A375 (cell line): ENCODE measurements around the gene EXOSC9.

DNA sequence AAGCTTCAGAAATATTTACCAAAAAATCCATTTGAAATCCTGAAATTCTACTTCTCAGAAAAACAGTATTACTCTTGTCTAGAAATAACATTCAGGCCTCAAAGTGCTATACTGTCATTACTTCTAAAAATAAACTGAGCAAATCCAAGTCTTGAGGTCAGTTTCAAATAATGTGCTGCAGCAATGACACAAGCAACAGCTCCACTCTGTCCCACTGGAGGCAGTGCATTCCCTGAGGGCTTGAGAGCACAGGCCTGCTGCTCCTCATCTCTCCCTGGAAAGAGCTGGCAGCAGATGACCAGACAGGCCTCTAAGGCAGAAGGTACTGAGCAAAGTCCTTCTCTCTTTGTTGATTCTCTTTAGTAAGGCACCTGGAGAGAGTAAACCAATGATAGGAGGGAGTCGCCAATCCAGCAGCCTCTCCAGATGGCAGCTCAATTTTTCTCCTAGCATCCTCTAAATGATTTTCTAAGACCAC lies 76.8 kb downstream of the CAMK2D start:
- RAMPAGE, long total RNA: no peak

GRCh38 chr4:113845060-113845529 lies 83.6 kb upstream of the CAMK2D start:
- RAMPAGE, long total RNA: no peak

- RAMPAGE, long total RNA: no peak
Measured at GRCh38 chr4:114364730-114365123, 233.9 kb upstream of the UGT8 start.

GRCh38 chr4:114615405-114615923 lies 16.9 kb downstream of the UGT8 start:
- RAMPAGE, long total RNA: no peak

DNA sequence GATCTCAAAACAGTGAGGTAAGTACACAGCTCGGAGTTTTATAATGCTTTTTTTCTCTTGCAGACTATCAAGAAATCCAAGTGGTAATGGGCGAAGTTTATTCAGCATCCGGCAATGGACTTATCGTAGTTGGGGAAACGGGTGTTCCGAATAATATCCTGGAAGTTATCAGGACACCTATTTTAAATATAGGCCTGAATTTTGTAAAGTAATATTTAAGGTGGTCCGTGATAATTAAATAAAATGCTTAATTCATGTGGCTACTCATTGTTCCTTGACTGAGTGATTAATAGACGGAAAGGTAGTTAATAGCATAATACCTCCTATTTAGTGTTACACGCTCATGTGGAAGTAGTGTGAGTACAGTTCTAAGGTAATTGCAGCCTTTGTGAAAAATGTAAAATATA lies 73.2 kb downstream of the PRSS12 start:
- RAMPAGE, long total RNA: no peak

- RAMPAGE, long total RNA: no peak
Measured at GRCh38 chr4:118745892-118746495, 60.8 kb downstream of the METTL14 start.

DNA sequence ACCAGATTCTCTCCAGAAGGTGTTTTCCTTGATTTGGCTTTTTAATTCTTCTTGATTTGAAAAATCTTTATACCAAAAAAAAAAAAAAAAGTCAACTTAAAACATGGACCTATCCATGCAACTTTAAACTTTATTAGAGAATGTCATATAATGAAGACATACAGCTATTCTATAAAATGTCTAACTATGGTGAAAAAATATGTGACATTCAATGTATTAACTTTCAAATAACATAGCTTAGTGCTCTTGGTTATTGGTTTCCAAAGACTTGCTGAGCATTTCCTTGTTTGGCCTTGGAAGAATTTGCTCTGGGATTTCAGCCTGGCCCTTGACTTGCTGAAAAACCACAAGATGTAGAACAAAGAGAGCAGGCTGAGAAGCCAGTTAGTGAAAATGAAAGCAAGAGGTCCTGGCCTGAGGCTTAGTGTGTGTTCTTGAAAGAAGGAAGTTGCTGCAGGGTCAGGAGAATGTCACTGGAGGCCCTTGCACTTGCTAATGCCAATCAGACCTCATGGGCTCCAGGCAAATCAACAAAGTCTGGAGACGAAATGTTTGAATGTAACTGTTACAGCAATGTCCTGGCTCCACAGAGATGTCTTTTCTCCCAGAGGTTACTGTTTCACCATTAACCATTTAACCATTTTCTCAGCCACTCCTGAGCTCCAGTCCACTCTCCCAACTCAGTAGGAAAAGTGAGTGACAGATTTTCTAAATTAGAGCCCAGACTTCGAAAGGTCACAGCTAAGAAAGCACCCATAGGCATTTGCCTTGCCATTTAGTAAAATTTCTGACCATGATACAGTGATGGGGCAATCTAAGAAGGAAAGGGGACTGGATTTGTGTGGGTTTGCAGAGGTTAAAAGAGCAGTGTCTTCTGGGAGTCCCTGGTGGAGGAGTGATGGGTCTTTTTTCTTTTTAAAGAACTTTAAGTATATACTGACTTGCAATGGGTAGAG lies 79.4 kb downstream of the SYNPO2 start:
- RAMPAGE, long total RNA: no peak

- RAMPAGE, long total RNA: no peak
Measured at GRCh38 chr4:118984353-118985025, 95.8 kb downstream of the SYNPO2 start.

GRCh38 chr4:119029588-119030920 lies 105.6 kb upstream of the MYOZ2 start:
- RAMPAGE, long total RNA: no peak

DNA sequence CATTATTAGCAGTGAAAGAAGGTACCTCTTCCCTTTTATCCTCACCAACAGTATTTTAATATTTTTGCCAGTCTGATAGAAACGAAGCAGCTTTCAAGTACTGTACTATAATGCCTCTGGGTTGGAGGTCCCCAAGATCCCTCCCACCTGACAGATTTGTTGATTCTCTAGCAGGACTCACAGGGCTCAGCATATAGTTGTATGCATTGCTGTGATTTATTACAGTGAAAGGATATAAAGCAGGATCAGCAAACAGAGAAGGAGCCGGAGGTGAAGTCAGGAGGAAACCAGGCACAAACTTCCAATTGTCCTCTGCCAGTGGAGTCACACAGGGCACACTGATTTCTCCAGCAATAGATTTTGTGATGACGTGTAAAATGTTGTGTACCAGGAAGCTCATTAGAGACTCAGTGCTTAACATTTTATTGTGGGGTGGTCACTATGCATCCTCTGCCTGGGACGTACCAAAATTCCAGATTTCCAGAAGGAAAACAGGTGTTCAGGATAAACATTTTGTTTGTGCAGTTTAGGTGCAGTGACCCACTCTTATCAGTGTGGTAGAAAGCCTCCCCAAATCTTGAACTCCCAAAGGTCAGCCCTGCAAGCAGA lies 19.0 kb downstream of the USP53 start:
- RAMPAGE, long total RNA: no peak

- RAMPAGE, long total RNA: no peak
Measured at GRCh38 chr4:119627052-119628270, 1.1 kb downstream of the PDE5A start.

- RAMPAGE, long total RNA: no peak
Measured at GRCh38 chr4:120049576-120050270, 16.9 kb downstream of the MAD2L1 start.

DNA sequence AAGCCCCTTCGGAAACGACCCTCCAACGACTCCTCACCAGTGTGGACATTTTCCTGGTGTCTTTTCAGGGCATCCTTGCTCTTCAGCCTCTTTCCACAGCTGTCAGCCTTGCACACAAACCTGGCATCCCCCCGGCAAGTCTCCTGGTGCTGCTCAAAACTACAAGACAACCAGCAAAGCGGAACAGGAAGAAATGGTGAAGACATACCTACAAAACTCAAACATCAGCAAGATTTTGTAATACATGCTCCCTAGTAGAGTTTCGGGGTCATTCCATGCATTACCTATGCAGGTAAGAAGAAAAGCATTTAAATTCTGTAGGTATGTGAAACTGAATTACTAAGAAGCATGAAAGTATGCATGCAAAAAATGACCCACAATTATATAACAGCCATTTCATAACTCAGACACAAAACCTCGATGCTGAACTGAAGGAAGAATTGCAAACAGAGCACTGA lies 106.1 kb downstream of the PRDM5 start:
- RAMPAGE, long total RNA: no peak

DNA sequence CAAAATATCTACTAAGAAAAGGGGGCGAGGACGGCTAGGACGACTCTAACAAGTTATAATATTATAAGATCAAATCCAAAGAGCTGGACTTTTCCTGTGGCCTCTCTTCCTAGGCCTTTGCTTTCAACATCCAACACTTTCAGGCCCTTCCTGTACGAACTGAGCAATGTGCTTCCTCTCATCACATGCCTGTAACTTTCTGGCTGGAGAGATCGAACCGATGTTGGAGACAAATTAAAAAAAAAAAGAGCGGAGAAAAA lies 966 bp downstream of the PRDM5 start:
- RAMPAGE, long total RNA: no peak

GRCh38 chr4:121072976-121073344 lies 625 bp upstream of the NDNF start:
- RAMPAGE, long total RNA: no peak

DNA sequence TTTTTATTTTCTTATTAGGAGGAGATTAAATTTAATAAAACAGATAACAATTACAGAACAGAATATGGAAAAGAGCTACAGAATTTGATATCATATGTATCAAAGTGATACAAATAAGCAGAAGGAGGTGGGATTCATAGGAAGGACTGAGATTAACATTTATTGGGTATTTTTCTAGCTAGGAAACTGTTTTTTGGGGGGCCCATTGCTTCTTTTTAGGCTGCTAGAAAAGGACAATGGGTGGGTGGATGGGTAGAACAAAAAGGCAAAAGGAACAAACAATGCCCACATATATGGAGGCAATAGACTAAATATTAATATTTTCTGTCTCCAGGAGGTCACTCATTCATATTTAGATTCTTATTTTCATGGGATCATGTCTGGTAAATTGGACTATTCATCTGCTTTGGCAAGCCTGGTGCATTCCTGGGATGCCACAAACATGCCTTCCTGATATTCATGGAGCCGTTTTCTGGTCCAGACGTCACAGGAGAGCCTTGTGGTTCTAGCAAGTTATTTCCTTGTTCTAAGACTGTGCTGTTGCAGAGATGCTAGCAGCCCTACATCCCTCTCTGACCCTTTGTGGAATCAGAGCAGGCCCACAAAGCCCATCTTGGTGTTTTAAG lies 16.3 kb upstream of the EXOSC9 start:
- RAMPAGE, long total RNA: no peak

- RAMPAGE, long total RNA: no peak
Measured at GRCh38 chr4:121800927-121801830, at the start of gene EXOSC9. EXOSC9 (plus strand) TSS chr4:121801323.

DNA sequence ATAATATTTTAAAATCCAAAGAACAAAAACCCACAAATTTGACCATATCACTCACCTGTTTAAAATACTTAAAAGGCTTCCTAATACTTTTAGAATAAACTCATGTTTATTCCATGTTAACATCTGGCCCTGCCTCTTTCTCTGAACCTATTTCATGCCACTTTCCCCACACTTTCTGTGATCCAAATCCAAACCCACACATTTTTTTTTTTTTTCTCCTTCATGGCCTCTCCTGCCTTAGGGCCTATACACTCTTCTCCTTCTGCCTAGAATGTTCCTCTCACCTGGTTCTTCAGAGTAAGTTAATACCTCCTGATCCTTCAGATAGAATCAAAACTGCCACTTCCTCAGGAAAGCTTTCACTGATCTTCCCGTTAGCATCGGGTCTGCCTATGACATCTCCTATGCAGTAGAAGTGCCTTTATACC lies 84.1 kb upstream of the TRPC3 start:
- RAMPAGE, long total RNA: no peak

- RAMPAGE, long total RNA: no peak
Measured at GRCh38 chr4:122307915-122308382, 70.9 kb upstream of the ADAD1 start.

- RAMPAGE, long total RNA: no peak
Measured at GRCh38 chr4:122313556-122313988, 65.2 kb upstream of the ADAD1 start.